Bronchial epithelial cell (primary cell): ENCODE data around the genes SLC35B2, TCTE1 and RUNX2.

- RRBS, 2 experiments: no CpG with 5 or more reads among the region's 4 CpGs
Observed at GRCh38 chr6:44251024-44251285, 4.1 kb downstream of the HSP90AB1 start.

- RRBS, 2 experiments: no CpG with 5 or more reads among the region's 15 CpGs
Observed at GRCh38 chr6:44254252-44255239, 2.8 kb downstream of the SLC35B2 start.

DNA sequence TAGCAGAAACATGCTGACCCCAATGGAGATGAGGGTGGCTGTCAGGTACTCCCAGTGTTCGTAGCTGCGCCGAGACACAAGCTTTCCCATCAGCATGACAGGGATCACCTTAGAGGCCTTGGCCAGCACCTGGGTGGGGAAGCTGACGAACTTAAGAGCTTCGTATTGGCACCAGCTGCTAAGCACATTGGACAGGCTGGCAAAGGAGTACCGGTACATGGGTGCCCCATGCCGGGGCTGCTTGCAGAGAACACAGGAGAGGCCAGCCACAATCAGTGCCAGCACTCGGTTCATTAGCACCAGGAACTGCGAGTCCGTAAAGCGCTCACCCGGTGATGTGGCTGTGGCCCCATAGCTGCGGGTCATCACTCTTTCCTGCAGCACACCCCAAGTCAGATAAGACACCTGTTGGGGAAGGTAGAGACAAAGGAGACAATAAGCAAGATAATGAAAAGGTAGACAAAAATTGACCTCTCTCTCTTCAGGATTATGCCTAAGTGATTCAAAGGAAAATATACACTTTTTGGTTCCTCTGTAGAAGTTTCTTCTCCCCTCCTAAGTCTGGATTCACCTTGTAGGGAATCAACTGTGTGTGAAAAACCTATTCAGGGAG, 2.0 kb downstream of the SLC35B2 start:
- RRBS, 2 experiments: 49 to 65% methylated on average over 5 of the region's 13 CpGs

DNA sequence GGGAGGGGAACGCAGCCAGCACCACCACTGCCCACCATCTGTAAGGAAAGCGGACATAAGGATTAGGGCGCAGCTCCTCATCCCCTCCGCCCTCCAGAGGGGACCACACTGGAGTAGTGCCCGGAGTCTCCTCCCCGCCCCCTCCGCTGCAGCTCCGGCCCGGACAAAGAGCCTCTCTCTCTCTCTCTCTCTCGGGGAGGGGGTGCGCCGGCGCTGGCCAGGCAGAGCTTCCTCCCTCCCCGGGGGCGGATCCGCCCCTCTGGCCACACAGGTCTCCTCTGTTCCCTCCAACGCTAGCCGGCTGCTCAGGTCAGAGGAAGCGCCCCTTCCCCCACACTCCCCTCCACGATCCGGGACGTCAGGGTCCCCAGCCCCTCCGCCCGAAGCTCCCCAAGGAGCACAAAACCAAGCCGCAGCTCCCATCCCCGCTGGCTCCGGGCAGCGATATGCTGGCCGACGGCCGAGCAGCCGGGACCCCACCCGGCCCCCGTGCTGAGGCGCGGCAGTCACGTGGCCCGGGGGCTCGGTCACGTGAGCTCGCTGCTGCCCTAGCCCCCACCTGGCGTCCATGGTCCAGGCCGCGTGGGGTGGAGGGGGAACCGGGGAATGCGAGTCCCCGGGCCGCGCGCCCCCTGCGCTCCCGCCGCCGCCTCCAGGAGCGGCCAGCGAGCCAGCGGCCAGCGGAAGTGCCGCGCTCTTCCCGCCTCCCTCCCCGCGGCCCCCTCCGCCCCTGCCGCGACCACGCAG, at the start of gene SLC35B2:
SLC35B2 (minus strand) TSS at position 688 of the 747 bp plus-strand sequence.
- RRBS, 2 experiments: 1 to 2% methylated on average over 26 to 29 of the region's 67 CpGs

- RRBS, 2 experiments: no CpG with 5 or more reads among the region's 3 CpGs
Observed at GRCh38 chr6:44262470-44262872, 2.9 kb downstream of the NFKBIE start.

DNA sequence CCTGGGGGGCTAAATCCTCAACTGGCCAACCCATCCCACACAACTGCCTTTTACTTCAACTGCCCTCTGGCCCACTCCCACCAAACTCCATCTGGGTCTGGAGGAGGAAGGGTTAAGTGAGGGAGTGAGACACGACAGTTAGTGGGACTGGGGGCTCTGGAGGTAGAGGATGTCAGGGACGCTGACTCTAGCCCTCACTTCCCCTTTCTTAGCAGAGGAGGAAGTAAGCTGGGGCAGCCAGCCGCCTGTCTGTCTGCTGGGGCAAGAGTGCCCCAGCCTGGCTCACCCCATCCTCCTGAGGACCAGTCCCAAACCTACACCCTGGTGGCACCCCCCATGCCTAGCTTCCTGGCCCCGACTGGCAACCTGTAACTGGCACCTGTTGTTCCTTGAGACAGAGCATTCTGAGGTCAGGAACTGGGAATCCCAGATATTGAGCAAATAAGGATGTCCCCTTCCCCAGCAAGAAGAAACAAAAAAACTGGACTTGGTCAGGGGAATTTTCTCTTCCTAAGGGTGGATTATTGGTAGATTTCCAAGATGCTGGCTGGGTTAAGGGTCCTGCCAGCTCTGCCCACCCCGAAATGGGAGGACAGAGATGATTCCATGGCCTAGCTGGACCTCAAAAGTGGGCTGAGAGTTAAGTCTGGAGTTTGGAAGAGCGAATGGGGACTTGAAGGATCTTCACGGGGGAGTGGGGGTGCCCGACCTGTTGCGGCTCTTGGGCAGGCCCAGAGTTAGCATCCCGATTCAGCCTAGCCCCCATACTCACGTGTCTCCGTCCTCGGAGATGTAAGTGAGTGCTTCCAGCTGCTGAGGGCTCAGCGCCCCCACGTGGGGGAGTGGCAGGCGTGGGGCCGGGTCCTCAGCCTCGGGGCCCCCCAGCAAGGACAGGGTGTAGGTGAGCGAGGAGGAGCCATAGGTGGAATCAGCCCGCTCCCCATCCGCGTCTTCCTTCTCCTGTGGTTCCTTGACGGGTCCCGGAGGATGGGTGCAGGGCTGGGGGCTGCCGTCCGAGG, 832 bp downstream of the NFKBIE start:
- RRBS, 2 experiments: 1 to 2% methylated on average over 3 of the region's 26 CpGs

DNA sequence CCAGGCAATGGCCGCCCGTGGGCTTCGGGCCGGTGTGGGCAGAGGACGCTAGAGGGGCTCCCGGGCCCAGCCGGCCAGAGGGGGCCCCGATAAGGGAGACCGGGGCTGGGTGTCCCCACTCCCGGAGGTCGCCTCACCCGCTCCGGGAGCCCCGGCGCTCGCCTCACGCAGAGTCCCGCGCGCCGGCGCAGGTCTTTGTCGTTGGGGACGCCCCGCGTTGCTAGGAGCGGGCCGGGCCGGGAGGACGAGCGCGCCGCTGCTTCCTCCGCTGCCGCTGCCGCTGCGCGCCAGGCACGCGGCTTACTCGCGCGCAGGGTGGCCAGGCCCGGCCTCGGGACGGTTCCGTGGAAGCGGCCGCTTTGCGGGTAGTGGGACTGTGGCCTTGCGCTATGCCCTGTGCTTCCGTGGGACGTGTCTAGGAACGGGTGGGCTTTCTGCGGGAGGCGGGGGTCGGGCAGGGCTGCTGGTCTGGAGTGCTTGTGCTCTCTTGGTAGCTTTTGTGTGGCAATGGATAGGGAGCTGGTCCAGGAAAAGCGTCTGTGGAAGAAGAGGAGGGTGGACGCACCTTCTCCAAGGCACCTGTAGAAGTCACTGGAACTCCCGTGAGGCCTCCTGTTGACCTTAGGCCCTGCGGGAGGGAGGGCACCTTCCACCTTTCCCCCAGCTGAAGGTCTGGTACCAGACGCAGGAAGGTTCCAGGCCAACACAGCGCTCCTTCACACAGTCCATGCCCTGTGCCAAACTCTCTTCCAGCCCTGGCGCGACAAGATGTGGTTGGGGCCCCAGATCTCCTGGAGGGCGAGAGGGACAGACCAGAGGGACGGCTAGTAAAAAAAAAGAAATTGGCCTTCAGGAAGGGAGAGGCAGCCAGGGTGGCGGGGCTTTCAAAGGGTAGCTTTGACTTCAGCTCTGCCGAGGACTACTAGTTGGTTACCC, at the start of gene TCTE1:
TCTE1 (minus strand) TSS at position 177 of the 936 bp plus-strand sequence.
- RRBS, 2 experiments: under 1 to 2% methylated on average over 18 of the region's 69 CpGs

- RRBS, 2 experiments: no CpG with 5 or more reads among the region's 1 CpG
Observed at GRCh38 chr6:44396275-44396474, 8.7 kb downstream of the CDC5L start.

DNA sequence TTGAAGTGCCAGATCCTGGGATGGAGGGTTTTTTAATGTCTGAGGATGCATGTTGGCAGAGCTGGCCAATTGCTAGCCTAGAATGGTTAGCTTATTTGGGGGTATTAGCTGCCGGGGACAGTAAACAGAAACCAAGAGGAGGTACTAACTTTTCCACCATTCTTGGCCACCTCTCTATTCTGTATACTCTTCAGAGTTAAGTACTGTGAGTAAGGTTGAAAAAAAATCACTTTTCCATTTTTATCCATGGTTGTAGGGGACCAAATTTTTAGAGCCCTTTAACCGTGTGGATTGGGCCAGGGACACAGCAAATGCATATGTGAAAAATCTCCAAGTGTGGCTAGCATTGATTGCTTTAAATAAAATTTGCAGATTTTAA, 10.5 kb downstream of the CDC5L start:
- RRBS, 2 experiments: no CpG with 5 or more reads among the region's 2 CpGs

GRCh38 chr6:44445441-44446127, 58.1 kb downstream of the CDC5L start:
- RRBS, 2 experiments: no CpG with 5 or more reads among the region's 6 CpGs

DNA sequence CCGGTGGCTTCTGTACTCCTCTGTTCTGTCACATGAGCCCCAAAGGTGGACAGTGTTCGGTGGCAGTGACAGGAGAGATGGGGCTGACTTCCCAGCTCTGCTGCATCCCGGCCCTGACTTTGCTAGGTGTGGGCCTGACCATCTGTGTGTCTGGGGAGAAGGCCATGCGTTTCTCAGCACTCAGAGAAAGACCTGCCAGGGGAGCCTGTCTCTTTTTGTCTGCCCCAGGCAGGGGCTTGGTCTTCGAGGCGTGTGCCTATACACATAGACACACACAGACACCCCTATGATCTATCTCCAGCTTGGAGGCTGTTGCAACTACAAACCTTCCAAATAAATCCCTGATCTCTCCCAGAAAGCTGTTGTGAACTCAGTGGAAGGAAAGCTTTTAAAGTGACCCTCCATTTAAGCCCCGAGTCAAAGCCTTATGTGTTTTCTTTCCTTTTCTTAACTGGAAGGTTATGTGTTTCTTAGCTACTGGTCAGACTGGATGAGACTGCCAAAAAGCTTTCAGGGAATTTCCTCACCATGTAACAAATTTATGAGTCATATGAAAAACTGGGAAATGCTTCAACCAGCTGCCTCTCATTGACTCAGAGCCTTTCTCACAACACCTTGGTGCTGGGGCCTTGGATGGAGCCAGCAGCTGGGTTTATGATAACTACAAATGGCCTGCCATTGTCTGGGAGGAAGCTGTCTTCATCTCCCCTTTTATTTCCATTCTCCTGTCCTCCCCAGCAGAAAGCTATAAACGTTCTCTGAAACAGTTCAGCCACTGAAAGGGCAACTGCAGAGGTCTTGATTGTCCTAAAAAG, 102.6 kb downstream of the CDC5L start:
- RRBS, 2 experiments: 47% methylated on average over 1 of the region's 8 CpGs; no CpG with 5 or more reads in 1 of the 2 experiments

DNA sequence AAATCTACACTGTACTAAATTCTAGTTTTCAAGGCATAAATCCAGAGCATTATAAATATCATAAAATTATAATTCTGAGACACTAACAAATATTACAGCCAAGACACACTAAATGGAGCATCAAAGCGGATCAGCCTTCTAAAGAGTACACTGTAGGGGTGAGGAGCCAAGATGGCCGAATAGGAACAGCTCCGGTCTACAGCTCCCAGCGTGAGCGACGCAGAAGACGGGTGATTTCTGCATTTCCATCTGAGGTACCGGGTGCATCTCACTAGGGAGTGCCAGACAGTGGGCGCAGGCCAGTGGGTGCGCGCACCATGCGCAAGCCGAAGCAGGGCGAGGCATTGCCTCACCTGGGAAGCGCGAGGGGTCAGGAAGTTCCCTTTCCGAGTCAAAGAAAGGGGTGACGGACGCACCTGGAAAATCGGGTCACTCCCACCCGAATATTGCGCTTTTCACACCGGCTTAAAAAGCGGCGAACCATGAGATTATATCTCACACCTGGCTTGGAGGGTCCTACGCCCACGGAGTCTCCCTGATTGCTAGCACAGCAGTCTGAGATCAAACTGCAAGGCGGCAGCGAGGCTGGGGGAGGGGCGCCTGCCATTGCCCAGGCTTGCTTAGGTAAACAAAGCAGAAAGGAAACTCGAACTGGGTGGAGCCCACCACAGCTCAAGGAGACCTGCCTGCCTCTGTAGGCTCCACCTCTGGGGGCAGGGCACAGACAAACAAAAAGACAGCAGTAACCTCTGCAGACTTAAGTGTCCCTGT, 265.7 kb upstream of the RUNX2 start:
- RRBS, 2 experiments: no CpG with 5 or more reads among the region's 31 CpGs

DNA sequence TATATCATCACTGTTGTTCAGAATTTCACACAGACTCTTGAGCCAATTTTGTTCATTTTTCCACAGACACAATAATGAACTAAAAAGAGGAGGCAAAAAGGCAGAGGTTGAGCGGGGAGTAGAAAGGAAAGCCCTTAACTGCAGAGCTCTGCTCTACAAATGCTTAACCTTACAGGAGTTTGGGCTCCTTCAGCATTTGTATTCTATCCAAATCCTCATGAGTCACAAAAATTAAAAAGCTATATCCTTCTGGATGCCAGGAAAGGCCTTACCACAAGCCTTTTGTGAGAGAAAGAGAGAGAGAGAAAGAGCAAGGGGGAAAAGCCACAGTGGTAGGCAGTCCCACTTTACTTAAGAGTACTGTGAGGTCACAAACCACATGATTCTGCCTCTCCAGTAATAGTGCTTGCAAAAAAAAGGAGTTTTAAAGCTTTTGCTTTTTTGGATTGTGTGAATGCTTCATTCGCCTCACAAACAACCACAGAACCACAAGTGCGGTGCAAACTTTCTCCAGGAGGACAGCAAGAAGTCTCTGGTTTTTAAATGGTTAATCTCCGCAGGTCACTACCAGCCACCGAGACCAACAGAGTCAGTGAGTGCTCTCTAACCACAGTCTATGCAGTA, at the start of gene RUNX2:
RUNX2 (plus strand) TSS at position 462 of the 624 bp plus-strand sequence.
- RRBS, 2 experiments: no CpG with 5 or more reads among the region's 5 CpGs

DNA sequence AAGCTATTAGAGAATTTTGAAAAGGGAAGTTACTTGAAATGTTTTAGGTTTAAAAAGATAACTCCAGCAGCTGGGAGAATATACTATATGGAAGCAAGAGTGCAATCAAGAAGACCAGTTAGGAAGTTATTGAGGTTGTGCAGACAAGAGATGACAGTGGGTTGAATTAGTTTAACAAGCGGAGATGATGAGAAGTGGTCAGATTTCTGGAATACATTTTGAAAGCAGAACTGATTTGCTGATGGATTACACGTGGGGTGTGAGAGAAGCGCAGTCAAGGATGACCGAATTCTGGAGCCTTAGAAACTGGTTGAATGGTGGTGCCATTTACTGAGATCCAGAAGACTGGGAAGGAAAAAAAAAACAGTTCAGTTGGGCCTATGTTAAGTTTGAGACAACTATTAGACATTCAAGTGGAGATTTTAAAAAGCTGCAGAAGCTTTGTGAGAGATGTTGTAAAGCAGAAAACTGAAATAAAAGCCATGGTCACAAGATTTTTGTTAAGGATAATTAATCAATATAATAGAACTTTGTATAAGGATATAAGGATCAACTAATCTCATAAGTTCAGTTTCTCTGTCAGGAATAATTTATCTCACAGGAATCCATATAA, 7.6 kb downstream of the SUPT3H start:
- RRBS, 2 experiments: no CpG with 5 or more reads among the region's 4 CpGs

DNA sequence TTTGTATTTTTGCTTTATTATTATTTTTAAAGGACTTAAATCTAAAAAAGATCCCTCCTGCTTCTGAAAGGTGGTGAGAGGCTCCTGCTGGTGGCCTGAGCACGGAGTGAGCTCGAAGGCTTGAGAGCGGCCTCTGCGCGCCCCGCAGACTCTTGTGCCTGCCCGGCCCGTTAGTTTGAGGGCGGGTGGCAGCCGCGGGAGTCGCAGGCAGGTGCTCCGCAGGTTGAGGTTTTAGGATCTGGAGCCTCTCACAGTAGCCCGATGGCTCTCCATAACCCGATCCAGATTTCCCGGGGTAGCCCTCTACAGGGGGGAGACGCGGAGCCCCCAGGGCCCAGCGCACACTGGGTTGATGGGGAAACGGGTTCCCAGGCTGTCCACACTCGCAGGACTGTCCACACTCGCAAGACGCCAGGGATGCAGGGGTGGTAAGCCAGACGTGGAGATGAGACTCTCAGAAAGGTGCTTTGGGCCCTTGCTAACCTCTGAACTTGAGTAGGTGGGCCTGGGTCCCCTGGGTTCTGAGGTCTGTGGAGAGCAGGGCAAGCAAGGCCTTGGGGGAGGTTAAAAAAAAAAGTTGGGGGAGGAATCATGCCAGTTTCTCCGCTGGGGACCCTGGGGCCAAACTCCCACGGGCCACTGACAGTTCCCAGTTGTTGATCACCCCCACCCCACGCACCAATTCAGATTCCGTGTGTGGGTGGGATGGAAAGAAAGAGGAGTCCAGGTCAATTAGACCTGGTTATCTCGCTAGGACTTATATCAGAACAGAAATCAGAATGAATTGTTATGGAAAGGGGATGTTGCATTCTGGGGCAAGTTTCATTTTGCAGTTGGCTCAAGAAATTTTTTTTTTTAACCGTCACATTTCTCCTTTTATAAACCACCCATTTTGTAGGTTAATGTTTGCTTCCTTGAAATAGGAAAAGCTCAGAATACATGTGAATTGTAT, 46.5 kb upstream of the SUPT3H start:
- RRBS, 2 experiments: no CpG with 5 or more reads among the region's 30 CpGs

DNA sequence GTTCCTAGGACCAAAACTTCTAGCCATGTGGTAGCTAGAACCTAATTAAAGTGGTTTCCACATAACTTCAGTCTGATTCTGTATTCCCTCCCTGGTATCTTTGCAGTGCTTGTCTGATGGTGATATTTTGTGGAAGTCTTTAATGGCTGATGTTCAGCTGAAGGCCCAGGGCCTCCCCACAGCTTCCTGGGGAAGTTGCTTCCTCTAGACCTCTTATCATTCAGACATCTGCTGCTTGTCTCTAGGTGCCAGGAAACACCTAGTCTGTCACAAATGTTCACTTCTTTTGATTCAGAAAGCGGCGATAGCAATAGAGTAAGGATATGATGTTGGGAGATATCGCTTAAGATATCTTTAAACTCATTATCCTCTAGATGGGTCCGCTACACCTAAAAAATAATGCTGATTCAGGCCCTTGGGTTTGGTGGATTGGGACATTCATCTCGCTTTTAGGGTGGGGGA, 118.1 kb upstream of the SUPT3H start:
- RRBS, 2 experiments: no CpG with 5 or more reads among the region's 5 CpGs

DNA sequence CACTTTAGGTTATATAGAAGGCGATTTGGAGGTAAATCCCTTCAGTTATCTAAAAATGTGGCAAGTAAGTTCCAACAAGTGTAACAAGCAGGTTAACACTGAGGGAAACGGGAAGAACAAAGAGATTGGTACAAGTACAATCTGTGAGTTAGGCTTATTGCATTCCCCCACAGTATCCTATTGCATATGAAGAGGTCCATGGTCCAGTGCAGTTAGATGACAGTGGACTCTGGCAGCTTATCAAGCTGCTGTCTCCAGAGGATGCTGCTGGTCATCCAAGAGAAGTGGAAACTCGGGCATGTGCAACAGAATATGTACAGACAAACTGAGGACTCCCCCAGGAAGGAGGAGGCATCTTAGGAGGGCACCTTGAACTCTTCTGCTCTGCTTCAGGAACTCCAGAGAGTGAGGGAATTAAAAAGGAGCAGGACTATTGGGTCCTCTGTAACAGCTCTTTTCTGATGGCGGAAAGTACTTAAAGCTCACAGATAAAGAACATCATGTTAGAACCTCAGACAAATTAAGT, 152.7 kb upstream of the SUPT3H start:
- RRBS, 2 experiments: no CpG with 5 or more reads among the region's 4 CpGs

- RRBS, 2 experiments: no CpG with 5 or more reads among the region's 17 CpGs
Observed at GRCh38 chr6:45555782-45556724, 178.3 kb upstream of the SUPT3H start.

GRCh38 chr6:46080080-46080505, 49.7 kb upstream of the ENPP4 start:
- RRBS, 2 experiments: no CpG with 5 or more reads among the region's 4 CpGs